Frontal cortex (tissue), 2 donors: ENCODE measurements around the gene PLEK.

DNA sequence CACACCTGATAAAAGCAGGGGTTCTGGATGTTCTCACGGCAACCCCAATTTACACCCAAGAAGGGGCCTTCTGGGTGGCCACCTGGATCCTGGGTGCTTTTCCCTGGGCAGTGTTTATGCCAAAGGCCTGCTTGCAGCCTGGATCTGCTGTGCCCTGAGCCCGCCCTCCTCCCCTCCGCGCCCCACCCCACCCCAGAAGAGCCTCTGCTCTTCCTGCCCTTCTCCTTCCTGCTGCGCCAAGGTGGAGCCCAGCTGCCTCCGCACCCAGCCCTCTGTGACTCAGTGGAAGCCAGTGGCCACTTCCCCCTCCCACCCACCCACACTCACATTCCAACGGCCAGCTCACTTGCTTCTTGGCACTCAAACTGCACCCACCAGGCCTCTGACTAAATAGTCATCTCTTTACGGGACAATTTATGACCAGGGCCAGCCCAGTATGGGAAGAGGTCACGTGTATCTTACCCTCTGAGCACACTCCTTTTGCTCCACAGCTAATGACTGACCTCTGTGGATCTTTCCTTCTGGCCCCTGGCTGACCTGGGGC lies 150.4 kb upstream of the SLC1A4 start:
- RAMPAGE, long total RNA = no peak

DNA sequence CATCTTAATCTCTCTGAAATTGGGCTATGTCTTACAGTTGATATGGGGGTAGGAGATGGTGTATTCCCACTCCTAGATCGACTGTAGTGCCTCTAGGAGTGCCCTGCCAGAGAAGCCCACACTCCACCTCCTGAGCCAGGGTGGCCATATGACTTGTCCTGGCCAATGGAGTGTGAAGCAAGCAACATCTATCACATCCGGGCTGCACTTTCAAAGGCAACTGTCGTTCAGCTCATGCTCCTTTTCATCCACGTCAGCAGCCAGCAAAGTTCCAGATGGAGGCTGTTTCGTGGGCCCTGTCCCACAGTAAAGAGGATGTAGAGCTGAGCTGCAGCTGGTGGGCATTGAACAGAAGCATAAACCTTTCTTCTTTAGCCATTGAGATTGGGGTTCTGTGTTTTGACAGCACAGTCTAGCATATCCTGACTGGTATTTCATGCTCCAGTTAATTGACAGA lies 149.3 kb upstream of the SLC1A4 start:
- RAMPAGE, long total RNA = no peak

GRCh38 chr2:64880816-64881399 lies 108.3 kb upstream of the SLC1A4 start:
- RAMPAGE, long total RNA = no peak

DNA sequence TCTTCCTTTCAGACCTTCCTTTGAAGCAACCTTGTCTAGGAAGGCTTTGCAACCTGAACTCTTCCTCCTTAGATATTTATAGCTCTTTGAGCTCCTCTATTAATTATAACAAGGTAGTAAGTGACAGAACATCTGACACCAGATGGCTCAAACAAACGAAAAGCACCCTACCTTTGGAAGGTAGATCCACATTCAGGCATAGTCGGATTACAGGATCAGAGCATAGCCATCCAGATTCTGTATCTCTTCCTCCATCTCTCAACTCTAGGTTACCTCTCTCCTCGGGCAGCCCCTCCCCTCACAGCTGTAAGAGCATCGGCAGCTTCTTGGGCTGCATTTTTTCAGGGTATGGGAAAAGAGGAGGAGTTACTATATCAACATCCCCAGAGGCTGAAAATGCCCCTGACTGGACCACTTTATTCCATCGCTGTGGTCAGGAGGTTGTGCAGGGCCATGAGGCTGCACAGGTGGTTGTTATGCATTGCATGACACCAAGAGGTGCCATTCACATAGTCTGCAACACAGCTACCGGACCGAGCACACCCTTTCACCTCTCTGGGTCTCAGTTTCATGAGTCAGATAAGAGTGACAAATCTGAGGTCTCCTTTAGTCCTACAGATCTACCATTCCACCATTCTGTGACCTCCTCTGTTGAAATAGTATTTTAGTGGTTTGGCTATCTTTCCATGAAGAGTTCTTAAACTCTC lies 56.9 kb upstream of the SLC1A4 start:
- RAMPAGE, long total RNA = no peak

DNA sequence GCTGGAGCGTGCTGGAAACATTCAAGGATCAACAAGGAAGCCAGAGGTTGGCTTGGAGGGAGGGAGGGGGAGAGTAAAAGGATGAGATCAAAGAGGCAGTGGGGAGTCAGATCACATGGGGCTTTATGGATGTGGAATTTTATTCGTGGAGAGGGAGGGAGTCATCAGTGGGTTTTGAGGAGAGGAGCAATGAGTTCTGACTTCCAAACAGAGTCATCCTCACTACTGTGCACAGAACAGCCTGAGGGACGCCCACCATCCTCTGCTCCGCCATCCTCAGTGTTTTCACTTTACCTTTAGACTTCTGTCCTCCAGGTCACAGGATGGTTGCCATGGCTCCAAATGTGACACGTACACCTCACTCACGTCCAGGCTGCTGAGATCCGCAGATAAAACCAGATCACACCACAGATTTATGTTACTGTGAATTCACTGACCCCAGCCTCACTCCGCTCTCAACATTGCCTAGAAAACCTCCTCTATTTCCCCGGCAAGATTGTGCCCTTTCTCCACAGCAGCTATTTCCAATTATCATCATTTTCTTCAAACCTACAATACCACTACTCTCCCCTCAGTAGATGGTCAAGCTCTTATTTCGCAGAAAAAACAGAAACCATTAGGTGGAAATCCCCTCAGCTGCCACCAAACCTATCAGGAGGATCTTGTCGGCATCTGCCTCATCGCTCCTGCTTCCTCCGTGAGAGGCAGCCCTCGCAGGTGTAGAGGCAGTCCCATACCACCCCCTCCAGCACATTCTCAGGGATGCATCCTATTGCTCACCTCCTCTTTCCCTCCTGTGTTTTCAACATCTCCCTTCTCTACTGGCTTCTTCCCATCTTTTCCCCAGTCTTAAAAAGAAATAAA lies 49.8 kb upstream of the SLC1A4 start:
- RAMPAGE, long total RNA = no peak

GRCh38 chr2:65204548-65204876 lies 23.1 kb upstream of the ACTR2 start:
- RAMPAGE, long total RNA = no peak

DNA sequence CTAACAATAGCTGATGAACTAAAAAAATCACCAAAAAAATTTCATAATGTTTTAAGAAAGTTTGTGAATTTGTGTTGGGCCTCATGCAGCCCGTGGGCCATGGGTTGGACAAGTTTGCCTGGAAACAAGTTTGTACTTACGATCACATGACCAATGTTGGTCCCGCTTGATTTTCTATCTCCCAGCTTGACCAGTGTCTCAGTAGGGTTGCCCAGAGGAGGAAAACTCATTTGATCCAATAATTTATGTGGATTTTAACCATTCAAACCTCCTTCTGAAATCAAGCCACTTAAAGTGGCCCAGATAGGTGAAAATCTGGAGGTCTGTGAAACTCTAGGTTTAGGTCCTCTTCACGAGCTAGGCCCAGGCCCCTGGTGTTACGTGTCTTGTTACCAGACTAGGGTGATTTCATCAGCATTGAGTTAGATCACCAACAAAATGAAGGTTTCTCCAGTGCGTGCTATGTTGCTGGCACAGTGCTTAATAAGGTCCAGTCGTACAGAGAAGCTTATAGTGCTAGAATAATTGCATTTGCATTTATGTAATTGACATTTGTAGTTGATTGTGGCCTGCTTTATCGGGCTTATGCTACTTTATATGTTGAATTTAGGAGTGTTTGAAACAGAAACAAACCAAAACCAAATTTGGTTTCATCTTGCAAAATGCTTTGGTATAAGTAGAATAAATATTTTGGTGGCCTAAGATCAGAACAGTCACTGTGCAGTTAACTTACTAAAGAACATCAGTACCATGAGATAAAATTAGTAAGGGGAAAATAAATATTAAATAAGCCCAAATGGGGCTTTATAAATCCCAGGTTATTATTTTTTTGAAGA lies 4.4 kb downstream of the ACTR2 start:
- RAMPAGE, long total RNA = no peak

DNA sequence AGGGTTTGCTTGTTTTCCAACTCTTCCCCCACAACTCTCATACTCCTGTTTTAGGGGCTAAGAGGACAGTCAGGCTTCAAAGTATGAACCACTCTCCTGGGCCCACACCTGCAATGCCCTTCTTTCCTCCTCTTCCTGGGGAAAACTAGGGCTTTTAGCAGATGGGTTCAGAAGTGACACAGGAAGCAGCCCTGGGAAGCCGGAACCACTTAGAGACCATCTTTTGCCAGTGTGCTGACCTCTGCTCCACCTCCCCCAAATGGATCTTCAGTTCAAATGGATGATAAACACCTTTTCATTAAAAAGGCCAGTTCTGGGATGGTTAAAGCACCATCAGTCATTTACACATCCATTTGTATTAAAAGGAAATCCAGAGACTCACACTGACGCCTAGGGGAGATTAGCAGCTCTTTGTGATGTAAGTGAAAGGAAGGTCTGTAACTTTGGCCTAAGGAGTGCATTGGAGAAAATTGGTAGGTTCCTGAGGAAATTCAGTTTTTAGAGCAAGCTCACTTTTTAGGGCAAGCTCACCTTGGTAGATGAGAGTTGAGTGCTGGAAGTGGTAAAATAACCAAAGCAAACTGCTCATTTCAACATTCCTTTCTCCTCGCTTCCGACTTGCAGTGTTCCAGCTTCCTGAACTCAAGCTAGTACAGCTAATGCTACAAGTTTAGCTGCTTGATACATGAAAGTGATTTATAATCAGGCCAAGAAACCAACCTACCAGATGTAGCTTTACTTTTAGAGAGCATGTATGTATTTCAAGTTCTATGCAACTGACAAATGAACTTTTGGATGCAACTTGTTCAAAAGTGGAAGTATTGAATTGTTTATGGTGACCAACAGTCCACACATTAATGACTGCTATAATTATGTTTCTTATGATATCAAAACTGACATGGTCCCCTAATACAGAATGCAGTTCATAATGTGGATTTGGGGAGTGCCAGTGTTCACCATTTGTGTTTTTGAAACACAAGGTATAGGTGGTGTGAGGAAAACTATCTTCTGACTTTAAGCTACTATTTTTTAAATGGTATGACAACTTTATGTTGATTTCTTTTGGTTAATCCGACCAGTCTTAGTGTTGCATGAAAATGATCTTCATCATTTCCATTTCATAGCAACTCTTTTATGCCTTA lies 47.8 kb downstream of the ACTR2 start:
- RAMPAGE, long total RNA = no peak

- RAMPAGE, long total RNA = no peak
Observed at GRCh38 chr2:65363920-65364815, 68.2 kb downstream of the SPRED2 start.

GRCh38 chr2:65366512-65367020 lies 65.8 kb downstream of the SPRED2 start:
- RAMPAGE, long total RNA = no peak

GRCh38 chr2:65574956-65575385 lies 142.6 kb upstream of the SPRED2 start:
- RAMPAGE, long total RNA = no peak

DNA sequence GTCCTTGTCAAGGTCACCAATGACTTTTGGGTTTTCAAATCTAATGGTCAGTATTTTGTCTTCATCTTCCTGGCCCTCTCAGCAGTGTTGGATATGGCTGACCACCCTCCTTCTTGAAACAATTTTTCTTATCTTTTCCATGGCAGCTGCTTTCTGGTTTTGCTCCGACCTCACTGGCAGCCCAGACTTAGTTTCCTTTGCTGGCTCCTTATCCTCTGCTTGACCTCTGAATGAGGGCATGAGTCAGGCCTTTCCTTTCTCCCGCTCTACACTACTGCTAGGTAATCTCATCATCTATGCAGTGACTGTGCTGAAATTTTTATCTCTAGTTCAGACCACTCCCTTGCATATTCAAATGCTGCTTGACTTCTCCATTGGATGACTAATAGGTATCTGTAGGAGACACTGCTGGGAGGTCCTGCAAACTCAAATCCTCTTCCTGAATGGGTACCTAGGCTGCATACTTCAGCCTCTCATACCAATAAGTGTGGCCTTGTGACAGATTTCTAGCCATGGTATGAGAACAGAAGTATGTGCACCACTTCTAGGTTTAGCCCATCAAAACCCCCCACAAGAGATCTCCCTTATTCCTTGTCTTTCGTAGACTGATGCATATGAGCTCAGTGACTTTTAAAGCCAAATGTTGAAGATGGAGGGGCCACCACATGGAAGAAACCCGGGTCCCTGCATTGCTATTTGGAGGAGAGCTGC lies 386.8 kb upstream of the SPRED2 start:
- RAMPAGE, long total RNA = no peak

DNA sequence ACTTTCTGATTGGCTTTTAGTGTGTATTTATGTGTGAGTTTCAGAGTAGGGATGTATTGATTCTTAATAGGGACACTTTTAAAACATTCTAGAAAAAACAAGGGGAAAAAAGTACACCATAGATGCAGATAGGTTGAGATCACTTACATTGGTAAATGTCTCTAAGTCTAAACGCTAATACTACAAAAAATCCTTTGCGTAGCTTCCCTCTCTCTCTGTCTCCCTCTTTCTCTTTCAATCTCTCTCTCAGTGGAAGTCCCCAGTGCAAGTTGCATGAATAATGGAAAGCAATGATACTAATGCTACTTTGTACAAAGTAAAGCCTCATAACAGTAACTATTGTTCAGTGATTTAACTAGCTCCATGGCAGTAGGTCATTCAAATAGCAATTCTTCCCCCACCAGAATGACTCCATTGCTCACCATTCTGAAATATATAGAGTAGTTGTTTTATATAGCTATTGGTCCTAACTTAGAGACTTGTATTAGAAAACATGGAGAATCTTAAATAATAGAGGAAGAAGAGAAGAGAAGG lies 12.8 kb downstream of the MEIS1 start:
- RAMPAGE, long total RNA = no peak

DNA sequence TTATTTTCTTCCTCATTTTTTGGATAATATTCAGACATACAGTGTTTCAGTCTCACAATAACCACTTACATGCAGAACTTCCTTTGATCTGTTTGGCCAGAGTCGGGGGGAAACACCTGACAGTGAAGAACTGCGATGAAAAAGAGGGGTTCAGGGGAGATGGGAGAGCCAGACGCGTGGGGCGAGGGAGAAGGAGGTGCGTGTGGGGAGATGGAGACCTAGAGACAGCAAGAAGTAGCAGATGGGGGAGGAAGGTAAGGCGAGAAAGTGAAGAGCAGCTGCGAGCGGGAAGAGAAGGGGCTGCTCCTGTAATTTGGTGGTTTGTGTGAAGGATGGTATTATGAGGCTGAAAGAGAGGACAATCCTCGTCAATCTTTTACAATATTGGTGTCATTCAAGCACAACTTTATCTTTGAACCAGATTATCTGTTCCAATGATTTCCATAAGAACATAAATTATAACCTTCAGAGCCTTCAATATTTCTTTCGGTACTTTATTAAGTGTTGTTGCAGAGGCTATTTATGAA lies 148.7 kb downstream of the MEIS1 start:
- RAMPAGE, long total RNA = no peak

- RAMPAGE, long total RNA = no peak
Observed at GRCh38 chr2:67455258-67455603, 58.1 kb downstream of the ETAA1 start.

DNA sequence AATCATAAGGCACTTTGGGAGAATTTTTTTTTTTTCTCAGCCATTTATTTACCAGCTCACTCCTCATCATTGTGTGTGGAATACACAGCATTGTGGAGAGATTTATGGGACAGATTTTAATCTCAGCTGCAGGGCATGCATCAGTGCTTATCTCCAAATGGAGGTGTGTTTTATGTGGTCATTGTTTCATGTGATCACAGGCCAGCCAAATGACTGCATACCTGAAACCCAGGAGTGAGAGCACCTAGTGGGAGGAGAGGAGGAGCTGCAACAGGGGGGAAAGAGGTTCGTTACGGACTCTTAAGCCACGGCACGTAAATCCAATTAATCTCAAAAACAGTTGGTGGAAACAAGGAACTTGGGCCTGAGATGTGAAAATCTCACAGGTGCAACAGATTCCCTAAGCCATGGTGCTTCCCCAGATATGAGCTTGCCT lies 167.6 kb downstream of the C1D start:
- RAMPAGE, long total RNA = no peak

DNA sequence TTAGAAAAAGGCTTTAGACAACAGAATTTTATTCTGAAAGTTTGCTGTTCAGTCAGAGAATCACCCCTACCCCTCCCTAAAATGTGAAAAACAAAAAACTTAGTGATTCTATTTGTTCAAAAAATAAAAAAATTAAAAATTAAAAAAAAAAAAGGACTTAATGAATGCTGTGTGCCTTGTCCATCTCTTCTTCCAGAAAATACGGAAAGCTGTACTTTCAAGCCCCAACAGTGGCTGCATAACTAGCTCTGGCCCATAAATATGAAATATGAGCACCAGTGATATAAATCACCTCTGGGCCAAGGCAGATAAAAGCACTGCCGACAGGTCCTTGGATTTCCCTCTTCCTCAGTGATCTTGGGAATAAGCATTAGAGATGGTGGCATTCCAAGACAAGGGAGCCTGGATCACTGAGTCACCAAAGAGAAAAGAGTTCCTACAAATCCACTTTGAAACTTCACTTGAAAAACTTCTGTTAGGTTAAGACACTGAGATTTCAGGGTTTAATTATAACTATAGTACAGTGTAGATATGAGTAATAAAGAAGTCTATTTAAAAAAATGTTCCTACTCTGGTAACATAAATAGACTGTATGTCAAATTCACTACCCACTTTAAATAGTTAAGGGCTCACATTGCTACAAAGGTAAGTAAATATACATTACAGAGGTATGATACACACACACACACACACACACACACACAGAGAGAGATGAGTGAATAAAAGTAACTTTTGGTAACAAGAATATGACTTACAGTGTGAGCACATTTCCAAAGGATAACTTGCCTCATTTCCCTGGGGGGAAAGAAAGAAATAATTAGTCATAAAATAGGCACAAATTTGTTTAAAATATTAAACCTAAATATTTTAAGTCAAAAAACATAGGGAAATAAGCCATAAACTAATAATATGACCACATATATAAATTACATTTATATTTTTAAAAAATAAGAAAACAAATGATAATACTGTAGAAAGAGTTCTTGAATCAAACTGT lies 35.7 kb downstream of the PPP3R1 start:
- RAMPAGE, long total RNA = no peak

DNA sequence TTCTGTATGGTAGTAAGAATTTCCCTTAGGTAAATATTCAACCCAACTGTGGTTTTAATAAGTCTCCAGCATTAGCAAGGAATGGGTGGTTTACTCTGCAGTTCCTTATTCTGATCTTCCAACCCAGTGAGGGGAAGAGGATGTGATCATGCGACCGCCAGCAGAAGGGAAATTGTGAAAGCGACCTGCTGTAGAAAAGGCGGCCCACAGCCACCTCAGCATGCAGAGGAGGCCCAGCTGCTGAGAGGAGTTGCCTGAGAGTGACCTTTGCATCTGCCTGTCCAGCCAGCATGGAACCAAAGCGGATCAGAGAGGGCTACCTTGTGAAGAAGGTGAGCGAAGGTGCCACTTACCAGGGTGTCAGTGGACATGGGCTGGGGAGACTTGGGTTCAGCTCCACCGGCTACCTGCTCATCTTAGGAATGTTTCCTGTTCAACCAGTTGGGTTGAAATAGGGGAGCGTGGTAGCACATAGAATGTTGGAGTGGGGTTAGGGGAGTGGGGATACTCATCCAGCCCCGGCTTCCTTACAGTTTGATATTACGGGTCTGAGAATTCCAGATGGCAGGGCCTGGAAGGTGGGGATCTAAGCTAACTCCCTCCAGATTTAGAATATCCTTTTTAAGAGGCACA lies at the start of gene PLEK:
Gene PLEK (plus strand): TSS at position 221 of the 633 bp plus-strand sequence.
- RAMPAGE, long total RNA = no peak

- RAMPAGE, long total RNA = no peak
Observed at GRCh38 chr2:68383219-68384182, 18.4 kb downstream of the PLEK start.

- RAMPAGE, long total RNA = no peak
Observed at GRCh38 chr2:68394700-68395153, 29.6 kb downstream of the PLEK start.